ENCODE data around the gene LRRD1.

DNA sequence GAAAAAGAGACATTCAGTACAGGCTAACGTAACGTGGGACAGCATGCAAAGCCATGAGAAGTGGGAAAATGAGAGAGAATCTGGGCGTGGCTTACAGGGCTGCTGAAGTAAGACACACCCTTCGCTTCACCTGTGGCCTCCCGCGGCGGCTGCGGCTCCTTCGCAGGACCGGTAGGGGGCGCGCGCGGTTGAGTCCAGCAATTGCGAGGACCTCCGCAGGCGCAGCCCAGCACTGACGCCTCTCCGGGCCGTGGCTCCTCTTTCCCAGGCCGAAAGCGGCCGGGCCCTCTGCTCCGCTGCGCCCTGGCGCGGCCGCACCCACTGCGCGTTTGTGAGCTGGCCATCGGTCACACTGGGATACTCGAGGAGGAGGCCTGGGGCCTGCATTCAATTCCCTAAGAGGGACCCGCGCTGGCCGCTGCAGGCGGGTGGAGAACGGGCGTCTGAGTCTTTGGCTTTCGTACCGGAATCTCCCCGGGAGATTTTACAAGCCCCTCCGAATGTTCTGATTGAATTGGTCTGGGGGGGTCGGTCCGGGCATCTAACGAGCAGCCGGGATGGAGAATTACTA lies at the start of gene LRRD1:
LRRD1 (minus strand) TSS at position 266 of the 571 bp plus-strand sequence.
- PRO-cap = unidirectional peak, plus-strand start at position 200 of the sequence; bidirectional peak, plus-strand start at position 267 of the sequence, minus-strand start at position 256 of the sequence; bidirectional peak, plus-strand start at position 332 of the sequence, minus-strand start at position 331 of the sequence
- RAMPAGE, long total RNA, 2 experiments = no peak in any of the 2 experiments

- PRO-cap = no peak
- RAMPAGE, long total RNA, 2 experiments = no peak in any of the 2 experiments
These were observed 16.3 kb upstream of the LRRD1 start for GRCh38 chr7:92195082-92195780.

DNA sequence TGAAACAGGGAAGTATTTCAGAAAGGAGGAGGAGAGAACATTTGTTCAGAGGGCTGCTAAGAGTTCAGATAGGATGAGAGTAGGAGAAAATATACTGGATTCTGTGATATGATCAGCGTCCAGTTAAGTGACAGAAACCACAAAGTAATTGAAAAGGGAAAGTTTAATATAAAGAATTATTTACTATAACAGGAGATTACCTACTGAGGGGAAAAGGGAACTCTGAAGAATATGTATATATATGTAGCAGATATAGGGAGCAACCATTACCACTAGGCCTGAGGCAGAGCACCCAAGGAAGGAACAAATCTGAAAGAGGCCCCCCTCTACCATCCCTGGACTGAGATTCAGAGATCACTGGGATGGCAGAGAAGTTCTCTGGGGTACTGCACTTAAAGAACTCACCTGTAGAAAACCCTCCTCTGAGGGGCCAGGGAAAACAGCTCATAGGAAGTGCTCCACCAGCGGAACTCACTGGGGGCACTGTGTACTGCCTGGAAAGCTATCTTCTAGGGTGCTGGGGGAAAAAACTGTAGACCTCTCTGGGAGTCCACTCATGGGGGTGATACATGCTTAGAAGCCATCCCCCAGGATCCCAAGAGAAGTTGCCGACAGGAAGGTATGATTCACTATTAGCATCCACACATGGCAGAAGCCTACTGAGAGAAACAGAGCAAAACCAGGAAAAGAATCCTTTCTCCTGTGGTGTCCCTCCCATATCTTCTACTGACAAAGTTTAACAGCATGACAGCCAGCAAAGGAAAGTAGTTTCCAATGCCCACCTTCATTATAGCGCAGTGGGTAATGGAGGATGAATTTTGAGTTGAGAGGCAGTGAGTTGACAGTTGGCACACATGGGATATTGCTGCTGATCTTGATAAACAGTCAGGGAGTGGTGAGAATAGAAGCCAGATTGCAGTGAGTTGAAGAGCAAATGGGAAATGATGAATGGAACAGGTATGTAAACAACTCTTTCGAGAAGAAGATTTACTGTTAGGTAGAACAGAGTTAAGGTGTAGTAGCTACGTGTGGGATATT lies 20.7 kb downstream of the ANKIB1 start:
- PRO-cap = no peak
- RAMPAGE, long total RNA, 2 experiments = no peak in any of the 2 experiments

- PRO-cap = no peak
- RAMPAGE, long total RNA, 2 experiments = no peak in any of the 2 experiments
These were observed 82.5 kb upstream of the GATAD1 start for GRCh38 chr7:92364505-92365525.

- PRO-cap = no peak
- RAMPAGE, long total RNA, 2 experiments = no peak in any of the 2 experiments
These were observed 3.2 kb downstream of the GATAD1 start for GRCh38 chr7:92450327-92451020.

- PRO-cap = no peak
- RAMPAGE, long total RNA, 2 experiments = no peak in any of the 2 experiments
These were observed 51.6 kb upstream of the FAM133B start for GRCh38 chr7:92641667-92642376.

- PRO-cap = no peak
- RAMPAGE, long total RNA, 2 experiments = no peak in any of the 2 experiments
These were observed 55.3 kb upstream of the FAM133B start for GRCh38 chr7:92645341-92646102.

GRCh38 chr7:93134285-93135093 lies 13.7 kb downstream of the SAMD9L start:
- PRO-cap = no peak
- RAMPAGE, long total RNA, 2 experiments = start-site peak on the minus strand in 1 of 2 experiments, at chr7:93134945-93135095 at its widest, 7 reads per replicate

- PRO-cap = no peak
- RAMPAGE, long total RNA, 2 experiments = no peak in any of the 2 experiments
These were observed 1.6 kb downstream of the GNG11 start for GRCh38 chr7:93922851-93923914.

DNA sequence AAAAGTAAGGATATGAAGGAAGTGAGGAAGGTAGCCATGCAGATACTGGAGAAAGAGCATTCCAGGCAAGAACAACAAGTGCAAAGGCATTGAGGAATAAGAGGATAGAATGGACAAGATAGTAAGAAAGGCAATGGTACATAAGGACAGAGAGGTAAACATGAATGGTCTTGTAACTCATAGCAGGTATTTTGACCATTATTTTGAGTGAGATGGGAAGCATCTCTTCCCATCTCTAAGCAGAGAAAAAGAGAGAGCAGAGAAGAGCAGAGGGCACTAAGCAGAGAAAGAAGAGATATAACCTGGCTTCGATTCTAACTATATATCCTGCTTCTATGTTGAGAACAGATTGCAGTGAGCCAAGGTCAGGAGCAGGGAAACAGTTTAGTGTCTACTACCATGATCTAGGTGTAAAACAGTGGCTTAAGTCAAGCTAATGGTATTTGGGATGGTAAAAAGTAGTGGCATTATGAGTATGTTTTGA lies 193.2 kb upstream of the BET1 start:
- PRO-cap = unidirectional peak, minus-strand start at position 237 of the sequence
- RAMPAGE, long total RNA, 2 experiments = no peak in any of the 2 experiments

DNA sequence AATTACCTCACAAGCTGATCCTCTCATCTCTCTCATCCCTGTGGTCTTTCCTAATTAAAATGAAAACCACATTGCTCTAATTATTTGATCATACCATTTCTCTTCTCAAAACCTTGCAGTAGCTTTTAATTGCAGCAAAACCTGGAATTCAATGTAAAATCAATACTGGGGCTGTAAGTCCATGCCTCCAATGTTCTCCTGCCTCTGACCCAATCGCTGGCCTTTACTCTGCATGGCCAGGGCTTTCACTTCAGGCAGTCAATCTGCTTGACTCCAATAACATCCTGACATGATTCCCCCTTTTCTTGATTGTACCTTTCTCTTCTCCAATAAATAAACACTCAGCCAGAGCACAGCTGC lies 97.9 kb upstream of the COL1A2 start:
- PRO-cap = no peak
- RAMPAGE, long total RNA, 2 experiments = no peak in any of the 2 experiments

- PRO-cap = no peak
- RAMPAGE, long total RNA, 2 experiments = no peak in any of the 2 experiments
These were observed 28.2 kb downstream of the COL1A2 start for GRCh38 chr7:94422827-94423316.

GRCh38 chr7:94529352-94529986 lies 19.9 kb downstream of the CASD1 start:
- PRO-cap = no peak
- RAMPAGE, long total RNA, 2 experiments = no peak in any of the 2 experiments

DNA sequence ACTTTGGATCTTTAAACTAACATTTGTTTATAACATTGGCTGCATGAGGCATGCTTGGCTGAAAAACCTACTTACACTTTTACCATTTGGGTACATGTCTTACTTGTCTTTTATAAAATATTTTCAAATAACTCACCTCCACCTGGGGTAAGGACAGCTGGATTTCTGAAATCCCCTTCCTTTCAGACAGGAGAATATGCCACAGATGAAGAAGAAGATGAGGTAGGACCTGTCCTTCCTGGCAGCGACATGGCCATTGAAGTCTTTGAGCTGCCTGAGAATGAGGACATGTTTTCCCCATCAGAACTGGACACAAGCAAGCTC lies 98.6 kb downstream of the PON1 start:
- PRO-cap = no peak
- RAMPAGE, long total RNA, 2 experiments = no peak in any of the 2 experiments

DNA sequence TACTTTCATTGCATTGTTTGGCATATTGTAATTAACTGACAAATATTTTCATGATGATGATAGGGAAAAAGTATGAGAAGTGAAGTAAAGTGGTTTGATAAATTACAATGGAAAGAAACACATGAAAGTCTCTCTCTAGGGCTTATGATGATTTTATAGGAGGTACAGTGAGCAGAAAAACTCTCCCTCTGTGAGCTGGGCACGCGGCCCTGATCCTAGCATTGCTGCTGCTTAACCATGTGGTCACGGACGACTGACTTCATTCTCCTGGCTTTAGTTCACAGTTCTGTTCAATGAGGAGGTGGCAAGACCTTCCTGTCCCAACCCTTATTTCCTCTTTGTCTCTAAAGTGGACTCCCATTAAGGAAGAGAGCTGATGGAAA lies 8.1 kb upstream of the PON3 start:
- PRO-cap = no peak
- RAMPAGE, long total RNA, 2 experiments = no peak in any of the 2 experiments

- PRO-cap = no peak
- RAMPAGE, long total RNA, 2 experiments = no peak in any of the 2 experiments
These were observed 5.5 kb upstream of the PON2 start for GRCh38 chr7:95440266-95440812.

DNA sequence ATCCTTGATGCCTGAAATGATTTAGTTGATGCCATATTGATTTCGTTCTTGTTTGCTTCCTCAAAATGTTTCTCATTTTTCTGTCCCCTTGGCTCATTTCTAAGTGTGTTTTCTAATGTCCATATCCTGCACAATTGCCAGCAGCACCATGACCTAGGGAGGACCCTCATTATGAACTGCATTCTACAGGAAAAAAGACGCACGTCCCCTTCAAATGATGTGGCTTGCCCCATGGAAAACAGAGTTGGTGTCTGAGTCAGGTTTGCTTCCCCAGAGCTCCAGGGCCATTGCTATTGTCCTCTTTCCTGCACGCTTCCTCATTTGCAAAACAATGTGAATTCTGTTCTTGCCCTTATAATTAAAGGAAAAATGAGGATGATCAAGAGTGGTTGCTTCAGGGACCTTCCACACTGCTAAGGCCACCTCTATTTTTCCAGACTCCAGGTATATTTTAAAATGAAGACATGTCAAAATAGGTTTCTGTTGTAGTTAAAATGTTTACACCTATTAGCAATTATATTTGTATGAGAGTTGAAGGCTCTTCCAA lies 14.7 kb upstream of the ASB4 start:
- PRO-cap = no peak
- RAMPAGE, long total RNA, 2 experiments = no peak in any of the 2 experiments

DNA sequence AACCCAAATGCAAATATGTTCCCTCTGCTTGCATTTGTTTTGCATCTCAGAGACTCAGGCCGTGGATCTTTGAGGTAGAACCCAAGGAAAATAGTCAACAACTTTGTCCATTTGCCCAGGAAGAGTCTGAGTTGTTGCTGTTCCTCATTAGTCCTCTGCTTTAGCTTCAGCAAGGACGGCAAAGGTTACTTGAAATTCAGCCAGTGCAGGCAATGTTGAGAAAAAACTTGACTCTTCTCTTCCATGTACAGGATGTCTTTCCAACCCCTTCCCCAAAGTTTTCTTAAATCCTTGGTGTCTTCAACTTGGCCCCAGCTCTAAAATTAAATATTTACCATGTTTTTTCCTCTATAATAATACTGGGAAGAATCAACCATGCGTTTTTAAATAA lies 45.7 kb downstream of the PDK4 start:
- PRO-cap = unidirectional peak, minus-strand start at position 157 of the sequence
- RAMPAGE, long total RNA, 2 experiments = no peak in any of the 2 experiments

DNA sequence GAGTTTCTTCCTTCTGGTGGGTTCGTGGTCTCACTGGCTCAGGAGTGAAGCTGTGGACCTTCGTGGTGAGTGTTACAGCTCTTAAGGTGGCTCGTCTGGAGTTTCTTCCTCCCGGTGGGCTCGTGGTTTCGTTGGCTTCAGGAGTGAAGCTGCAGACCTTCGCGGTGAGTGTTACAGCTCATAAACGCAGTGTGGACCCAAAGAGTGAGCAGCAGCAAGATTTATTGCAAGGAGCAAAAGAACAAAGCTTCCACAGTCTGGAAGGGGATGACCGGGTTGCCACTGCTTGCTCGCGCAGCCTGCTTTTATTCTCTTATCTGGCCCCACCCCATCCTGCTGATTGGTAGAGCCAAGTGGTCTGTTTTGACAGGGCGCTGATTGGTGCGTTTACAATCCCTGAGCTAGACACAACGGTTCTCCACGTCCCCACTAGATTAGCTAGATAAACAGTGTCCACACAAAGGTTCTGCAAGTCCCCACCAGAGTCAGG lies 44.4 kb downstream of the PDK4 start:
- PRO-cap = no peak
- RAMPAGE, long total RNA, 2 experiments = no peak in any of the 2 experiments

DNA sequence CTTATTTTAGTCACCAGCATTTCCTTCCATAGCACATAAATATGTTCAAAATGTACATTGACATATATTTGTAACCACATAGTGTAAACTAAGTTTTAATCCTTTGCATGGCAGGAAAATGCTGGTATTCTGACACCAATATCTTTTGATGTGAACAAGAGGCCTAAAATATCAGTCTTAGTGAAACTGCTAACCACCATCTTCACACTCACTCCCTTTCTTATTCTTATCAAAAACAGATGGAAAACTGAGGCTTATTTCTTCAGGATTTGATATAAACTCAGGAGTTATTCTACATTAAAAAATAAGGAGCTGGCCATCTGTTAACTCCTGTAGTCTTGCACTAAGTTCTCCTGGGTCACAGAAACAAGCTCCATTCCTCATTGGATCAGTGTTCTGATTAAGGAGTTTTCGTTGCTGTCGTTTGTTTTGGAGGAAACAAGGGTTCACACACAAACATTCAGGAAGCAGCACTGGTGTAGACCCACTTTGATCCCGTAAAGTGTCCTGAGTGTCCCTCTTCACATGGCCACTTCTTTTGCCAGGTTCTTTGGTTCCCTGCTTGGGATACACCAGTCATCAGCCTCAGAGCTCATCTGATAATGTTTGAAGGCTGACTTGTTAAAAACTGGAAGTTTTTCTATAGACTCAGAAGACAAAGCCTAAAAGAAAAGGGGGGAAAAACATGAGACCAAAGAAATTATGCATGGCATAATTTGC lies 11.0 kb downstream of the PDK4 start:
- PRO-cap = unidirectional peak, minus-strand start at position 535 of the sequence
- RAMPAGE, long total RNA, 2 experiments = start-site peak on the minus strand in 1 of 2 experiments, centred at positions 384 to 606 of the sequence, 31 to 35 reads per replicate